ENCODE data around the genes DPEP2, PLA2G15 and CDH1.

- RRBS = no CpG with 5 or more reads among the region's 27 CpGs
Observed at GRCh38 chr16:67998615-67999912, at the start of gene DPEP2. TSS of gene DPEP2 (minus strand) at chr16:67999484.

DNA sequence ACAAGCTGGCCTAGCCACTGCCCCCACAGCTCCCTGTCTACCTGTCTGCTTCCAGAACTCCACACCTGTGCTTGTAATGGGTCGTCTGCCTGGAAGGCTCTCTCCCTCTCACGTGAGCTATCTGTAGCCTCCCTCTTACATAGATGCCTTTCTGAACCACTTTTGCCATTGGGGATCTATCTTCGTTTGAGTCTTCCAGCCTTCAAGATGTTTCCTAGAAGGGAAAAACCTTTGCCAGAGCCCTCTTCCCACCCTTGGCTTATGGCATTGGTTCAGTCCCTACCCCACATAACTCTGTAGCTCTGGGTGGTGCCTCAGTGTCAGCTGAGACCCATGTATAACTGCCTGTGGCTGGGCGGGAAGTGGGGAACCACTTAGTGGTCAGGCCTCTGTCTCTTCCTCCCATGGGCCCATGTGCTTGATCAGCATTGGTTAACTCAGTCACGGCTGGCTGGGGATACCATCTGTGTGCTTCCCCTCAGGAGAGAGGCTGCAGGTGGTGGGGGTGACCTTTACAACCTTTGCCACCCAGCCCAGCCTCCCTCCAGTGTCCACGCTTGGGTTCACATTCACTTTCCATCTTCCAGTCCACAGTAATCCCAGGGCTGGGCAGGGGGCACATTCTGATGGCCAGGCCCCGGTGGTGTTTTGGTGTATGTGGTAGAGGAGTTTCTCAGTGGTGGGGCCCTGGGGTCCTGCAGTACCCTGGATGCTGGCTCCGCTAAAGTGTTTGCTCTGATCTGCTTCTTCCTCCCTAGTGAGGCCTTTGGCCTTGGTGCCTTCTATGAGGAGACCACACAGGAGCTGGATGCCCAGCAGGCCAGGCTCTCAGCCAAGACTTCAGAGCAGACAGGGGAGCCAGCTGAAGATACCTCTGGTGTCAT is 10.3 kb upstream of the NFATC3 start:
- RRBS = no CpG with 5 or more reads among the region's 8 CpGs

- RRBS = no CpG with 5 or more reads among the region's 4 CpGs
Observed at GRCh38 chr16:68096245-68096856, 11.2 kb downstream of the NFATC3 start.

- RRBS = 2% methylated on average over 19 of the region's 61 CpGs
Observed at GRCh38 chr16:68245025-68245640, at the start of gene PLA2G15. TSS of gene PLA2G15 (plus strand) at chr16:68245373.

DNA sequence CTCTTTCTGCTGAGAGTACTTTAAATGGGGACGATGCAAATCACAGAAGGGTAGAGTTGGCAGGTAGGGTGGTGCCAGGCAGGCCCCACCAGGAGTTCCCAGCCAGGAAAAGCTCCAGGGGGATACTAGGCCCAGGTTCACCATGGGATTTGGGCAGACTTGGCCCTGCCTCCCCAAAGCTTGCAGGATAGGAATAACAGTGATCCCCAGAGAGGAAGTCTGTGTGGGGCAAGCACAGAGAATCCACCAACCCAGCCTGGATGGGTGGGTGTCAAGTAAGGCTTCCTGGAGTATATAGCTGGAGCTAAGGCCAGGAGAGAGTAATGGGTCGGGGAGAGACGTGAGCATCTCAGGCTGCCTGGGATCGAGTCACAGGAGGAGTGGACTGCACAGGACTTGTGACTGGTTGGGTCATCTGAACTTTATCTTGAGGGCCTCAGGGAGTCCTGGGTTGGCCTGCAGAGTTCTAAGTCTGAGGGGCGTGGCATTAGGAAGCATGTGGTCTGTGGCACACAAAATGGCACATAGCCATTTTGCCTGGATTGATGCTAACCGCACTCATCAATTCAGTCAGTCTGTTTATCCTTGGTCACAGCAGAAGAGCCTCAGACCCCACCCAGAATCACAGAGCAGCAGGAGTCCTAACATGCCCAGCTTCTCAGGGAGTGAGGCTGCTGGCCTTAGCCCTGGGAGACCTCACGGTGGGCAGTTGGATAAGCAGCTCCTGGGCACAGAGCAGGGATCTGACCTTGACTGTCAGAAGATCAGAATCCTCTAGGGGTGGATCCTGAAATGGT is 1.5 kb downstream of the PLA2G15 start:
- RRBS = no CpG with 5 or more reads among the region's 7 CpGs

- RRBS = no CpG with 5 or more reads among the region's 3 CpGs
Observed at GRCh38 chr16:68297089-68297767, 13.5 kb downstream of the SLC7A6OS start.

DNA sequence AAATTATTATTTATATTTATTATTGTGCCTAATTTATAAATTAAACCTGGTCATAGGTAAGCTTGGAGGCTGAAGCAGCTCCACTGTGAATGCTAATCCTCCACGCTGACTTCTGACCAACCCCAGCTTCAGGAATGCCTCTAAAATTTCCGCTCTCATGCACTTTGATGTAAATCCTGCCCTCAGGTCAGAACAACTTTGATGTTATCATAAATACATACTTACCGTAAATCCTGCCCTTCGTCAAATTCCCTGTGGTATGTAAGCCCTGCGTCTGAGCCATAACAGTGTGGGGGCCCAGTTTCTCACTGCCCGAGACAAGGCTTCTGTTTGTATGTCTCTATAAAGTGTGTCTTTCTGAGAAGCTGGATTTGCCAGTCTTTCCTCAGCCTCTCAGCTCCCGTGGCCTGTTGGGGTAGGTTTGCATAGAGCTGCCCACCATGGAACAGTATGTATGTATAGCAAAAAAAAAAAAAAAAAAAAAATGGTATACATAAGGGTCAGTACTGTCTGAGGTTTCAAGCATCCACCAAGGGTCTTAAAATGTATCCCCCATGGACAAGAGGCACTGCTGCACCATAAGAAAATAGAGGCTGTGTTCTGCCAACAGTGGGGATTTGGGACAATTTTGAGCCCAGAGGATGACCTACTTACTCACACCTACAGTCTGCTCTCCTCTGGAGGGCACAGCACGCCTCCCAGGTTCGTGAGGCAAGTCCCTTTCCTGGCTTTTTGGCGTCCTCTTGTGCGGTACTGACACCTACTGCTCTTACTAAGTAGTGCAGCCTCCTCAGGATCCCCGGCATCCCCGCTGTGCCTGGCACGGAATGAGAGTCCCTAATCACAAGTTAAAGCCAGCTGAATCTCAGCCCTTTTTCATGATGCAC is 17.5 kb downstream of the PRMT7 start:
- RRBS = no CpG with 5 or more reads among the region's 14 CpGs

DNA sequence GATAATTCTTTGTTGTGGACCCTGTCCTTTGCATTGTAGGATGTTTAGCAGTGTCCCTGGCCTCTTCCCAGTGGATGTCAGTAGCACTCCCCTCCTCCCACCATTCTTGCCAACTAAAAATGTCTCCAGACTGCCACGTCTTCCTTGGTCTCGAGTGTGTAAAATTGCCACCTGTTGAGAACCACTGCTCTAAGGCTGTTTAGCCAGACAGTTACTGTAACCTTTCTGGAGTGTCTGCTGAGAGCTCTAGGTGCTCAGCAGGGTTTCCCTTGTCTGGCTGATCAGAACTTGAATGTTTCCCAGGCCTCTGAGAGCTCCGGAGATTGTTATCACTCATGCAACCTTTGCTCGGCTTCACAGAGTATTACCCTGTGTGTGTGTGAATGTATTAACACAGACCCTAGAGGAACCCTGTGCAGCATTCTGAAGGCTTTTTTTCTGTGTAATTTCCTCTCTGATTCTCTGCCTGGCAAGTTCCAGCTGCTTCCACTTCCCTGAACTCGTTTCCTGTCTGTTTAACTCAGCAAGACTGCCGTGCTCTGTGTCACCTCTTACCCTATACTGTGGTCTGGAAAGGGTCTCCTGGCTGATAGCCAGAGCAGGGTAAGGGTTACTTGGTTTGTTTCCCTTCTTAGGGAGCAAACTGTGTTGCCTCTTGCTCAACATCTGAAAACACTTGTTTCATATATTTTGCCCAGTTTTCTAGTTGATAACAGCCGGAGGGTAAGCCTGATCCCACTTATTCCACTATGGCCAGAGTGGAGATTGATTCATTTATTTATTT is 21.6 kb downstream of the PRMT7 start:
- RRBS = no CpG with 5 or more reads among the region's 7 CpGs

- RRBS = 65% methylated on average over 3 of the region's 16 CpGs
Observed at GRCh38 chr16:68359785-68360469, 49.1 kb downstream of the PRMT7 start.

DNA sequence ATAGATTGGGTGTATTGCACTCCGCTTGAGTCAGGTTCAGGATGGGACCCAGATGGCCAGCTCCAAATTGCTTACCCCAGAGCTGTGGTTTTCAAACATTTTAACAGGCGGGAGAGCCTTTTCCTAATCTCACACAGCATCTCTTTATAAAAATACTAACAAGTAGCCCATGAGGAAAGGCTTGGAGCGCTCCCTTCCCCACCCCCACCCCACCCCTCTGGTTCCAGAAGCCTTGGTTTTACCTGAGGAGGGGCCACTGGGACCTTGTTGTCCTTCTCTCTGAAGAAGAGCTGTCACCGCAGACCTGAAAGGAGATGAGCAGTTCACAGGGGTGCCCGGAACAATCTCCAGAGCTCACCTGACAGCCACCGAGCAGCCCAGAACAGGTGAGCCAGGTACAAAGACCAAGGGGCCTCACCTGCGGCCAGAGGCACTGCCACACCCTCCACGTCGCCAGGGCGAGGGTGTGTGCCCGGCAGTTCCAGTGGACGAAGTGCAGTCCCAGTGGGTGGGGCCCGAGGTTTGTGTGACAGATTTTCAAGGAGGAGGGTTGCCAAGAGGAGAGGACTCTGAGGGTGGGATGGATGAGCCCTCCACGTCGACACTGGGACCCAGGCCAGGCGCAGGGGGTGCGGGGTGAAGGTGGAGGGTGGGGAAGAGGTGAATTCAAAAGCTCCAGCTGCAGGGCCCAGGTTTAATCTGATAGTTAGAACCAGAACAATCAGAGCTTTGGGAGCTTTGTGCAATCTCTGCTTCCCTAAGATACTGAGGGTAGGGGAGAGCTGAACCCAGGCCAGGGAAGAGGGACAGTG is 61.7 kb downstream of the SMPD3 start:
- RRBS = no CpG with 5 or more reads among the region's 17 CpGs

DNA sequence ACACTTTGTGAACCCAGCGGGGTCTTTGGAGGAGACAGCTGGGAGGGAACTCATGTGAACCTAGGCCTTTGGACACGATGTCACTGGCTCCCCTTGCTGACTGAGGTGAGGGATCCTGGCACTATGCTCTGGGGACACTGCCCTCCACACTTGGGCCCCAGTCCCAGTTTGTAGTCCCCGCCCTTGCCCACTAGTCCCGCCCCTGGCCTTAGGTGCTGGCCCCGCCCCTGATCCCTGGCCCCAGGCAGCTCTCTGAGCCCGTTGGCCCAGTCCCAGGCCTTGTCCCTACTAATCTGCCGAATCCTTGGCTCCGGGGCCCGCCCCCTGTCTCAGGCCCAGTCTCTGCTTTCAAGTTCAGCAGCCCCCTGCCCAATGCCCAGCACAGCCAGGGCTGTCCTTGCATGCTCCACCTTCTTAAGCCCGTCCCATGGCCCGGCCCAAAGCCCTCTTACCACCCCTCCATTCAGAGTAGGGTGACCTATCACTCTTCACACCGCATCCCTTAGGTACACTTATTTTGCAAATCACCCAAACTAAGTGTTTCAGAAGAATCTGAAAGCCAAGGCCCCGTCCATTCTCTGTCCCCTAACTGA is 60.9 kb downstream of the SMPD3 start:
- RRBS = no CpG with 5 or more reads among the region's 13 CpGs

DNA sequence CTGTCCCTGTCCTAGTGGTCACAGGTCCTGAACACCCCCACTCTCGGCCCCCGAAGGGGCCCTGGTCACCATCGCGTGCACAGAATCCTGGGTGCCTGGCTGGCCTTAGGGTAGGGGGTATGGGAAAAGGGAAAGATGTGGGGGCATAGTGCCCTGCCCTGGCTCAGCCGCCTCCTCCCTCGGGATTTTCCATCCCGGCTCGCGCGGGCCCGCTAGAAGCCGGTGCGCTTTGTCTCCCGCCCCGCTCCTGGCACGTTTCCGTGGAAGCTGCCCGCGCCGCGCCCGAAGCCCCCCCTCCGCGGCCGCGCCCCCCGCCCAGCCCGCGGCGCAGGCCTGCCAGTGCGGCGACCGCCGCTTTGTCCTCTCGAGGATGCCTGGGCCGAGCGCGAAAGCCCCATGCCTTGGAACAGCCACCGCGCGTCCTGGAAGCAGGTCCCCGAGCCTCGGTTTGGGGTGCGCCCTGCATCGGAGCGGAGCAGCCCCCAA is 1.5 kb downstream of the SMPD3 start:
- RRBS = no CpG with 5 or more reads among the region's 46 CpGs

DNA sequence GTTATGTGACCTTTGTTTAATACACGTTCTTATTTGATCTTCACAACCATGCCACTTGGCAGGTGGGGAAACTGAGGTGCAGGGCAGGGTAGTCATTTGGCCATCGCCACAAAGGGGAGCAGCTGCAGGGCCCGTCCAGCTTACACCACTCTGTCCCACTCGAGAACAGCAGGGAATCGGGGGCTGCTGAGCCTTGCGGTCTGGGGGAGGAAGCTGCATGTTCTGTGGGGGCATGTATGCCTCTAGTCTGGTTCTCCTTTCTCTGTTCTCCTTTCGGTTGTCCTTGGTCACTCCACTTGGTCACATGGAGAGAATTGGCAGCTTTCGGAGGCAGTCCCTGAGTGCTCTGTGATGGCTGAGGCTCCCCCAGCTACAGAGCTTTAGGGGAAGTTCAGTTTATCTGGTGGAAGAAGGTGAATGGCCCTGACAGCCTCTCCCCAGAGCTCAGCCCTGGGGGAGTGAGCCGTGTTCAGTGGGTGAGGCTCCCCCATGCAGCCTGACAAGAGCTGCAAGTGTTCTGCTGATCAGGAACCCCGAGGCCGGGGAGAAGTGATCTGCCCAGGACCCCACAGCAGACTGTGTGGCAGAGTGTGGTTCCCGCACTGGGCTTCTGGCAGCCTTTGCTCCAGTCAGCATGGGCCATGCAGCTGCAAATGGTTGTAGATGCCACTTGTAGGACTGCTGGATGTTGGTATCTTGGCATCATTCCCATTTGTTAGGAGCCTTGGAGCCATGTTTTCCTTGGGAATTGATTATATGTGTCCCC is 22.3 kb upstream of the SMPD3 start:
- RRBS = no CpG with 5 or more reads among the region's 12 CpGs

DNA sequence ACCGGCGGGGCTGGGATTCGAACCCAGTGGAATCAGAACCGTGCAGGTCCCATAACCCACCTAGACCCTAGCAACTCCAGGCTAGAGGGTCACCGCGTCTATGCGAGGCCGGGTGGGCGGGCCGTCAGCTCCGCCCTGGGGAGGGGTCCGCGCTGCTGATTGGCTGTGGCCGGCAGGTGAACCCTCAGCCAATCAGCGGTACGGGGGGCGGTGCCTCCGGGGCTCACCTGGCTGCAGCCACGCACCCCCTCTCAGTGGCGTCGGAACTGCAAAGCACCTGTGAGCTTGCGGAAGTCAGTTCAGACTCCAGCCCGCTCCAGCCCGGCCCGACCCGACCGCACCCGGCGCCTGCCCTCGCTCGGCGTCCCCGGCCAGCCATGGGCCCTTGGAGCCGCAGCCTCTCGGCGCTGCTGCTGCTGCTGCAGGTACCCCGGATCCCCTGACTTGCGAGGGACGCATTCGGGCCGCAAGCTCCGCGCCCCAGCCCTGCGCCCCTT is at the start of gene CDH1:
CDH1 (plus strand) TSS at position 254 of the 497 bp plus-strand sequence.
- RRBS = 2% methylated on average over 11 of the region's 44 CpGs

- RRBS = no CpG with 5 or more reads among the region's 10 CpGs
Observed at GRCh38 chr16:68739845-68740876, 3.1 kb downstream of the CDH1 start.

DNA sequence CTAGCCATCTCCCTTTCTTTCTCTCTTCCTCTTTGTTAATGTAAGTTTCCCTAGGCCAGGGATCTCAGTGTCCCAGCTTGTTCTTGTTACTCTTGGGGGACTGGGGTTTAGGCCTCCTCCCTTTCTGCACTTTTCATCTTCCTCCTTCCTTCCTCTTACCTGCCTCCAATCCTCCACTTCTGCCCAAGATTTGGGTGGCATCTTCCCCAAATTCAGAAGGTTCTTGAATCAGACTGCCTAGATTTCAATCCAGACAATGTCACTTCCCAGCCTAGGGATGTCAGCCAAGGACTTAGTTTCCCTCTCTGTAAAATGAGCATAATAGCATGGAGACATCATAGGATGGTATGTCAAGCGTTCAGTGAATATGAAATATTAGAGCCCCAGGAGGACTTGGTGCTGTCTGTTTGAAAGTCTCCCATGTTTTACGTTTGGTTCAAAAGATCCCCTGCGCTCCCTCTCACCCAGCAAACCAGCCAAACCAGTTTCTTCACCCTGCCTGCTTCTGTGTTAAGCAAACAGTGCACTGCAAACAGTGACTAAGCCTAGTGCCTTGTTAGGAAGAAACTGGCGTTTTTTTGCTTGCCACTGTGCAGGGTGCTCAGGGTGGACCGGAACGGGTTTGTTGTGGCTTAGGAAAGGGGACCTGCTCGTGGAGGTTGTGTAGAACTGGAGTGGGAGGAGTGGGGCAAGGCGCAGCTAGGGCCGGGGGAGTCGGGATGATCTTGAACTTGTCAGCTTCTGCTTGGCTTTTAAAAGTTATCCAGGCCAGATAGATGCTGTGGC is 7.5 kb downstream of the CDH1 start:
- RRBS = 33% methylated on average over 2 of the region's 10 CpGs

- RRBS = no CpG with 5 or more reads among the region's 4 CpGs
Observed at GRCh38 chr16:68779885-68780294, 42.8 kb downstream of the CDH1 start.

- RRBS = no CpG with 5 or more reads among the region's 2 CpGs
Observed at GRCh38 chr16:69165248-69165655, 21.7 kb upstream of the SNTB2 start.

- RRBS = no CpG with 5 or more reads among the region's 4 CpGs
Observed at GRCh38 chr16:69343153-69343568, 3.6 kb downstream of the NIP7 start.

DNA sequence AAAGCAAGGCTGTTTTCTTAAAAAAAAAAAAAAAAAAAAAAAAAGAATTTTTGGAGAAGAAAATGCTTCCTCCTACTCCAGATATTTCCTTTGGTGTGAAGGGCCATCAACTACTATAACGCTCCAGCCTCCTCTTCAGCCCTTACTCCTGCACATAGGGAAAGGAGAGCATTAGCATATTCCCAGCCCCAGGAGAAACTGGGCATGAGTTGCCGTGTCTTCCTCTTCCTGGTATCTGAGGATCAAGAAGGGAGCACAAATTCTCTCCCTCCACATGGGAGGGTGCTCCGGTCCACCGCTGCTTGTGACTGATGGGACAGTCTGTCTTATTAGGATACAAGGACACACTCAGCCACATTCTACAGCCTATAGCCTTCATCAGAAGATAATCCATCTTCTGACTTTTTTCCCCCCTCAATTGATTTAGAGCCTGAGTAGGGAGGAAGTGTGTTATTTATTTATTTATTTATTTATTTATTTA is 16.7 kb upstream of the CYB5B start:
- RRBS = no CpG with 5 or more reads among the region's 4 CpGs

Data from cardiac fibroblast (primary cell).